Vein endothelial cell (primary cell): ENCODE measurements around a stretch of chr18.

- CAGE, long polyA plus RNA: no peak
Observed at GRCh38 chr18:2997695-2998688, 15.0 kb downstream of the LPIN2 start.

DNA sequence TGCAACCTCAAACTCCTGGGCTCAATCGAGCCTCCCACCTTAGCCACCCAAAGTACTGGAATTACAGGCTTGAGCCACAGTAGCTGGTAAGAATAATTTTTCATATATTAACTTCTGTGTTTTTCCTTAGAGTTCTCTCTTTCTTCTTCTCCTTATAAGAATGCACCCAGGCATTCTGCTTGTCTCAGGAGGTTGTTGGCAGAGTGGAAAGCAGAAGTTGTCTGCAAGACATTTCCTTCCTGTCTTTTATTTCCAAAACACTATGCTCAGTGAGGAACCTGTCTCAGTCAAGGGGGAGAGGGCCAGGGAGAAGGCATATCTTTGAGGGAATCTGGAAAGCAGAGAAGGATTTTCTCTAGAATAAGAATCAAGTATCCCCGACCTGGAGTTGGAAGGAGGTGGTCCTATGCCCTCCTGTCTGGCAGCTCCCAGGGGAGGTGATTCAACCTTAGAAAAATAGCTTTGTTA lies 3.6 kb upstream of the LPIN2 start:
- CAGE, long polyA plus RNA: no peak

- CAGE, long polyA plus RNA: no peak
Observed at GRCh38 chr18:3051560-3052011, 38.6 kb upstream of the LPIN2 start.

GRCh38 chr18:3052045-3052521 lies 39.1 kb upstream of the LPIN2 start:
- CAGE, long polyA plus RNA: no peak

GRCh38 chr18:3210196-3210827 lies 9.5 kb downstream of the MYOM1 start:
- CAGE, long polyA plus RNA: no peak

GRCh38 chr18:3253177-3253581 lies 5.6 kb downstream of the MYL12A start:
- CAGE, long polyA plus RNA: no peak

- CAGE, long polyA plus RNA: no peak
Observed at GRCh38 chr18:3258091-3258907, 3.6 kb upstream of the MYL12B start.

DNA sequence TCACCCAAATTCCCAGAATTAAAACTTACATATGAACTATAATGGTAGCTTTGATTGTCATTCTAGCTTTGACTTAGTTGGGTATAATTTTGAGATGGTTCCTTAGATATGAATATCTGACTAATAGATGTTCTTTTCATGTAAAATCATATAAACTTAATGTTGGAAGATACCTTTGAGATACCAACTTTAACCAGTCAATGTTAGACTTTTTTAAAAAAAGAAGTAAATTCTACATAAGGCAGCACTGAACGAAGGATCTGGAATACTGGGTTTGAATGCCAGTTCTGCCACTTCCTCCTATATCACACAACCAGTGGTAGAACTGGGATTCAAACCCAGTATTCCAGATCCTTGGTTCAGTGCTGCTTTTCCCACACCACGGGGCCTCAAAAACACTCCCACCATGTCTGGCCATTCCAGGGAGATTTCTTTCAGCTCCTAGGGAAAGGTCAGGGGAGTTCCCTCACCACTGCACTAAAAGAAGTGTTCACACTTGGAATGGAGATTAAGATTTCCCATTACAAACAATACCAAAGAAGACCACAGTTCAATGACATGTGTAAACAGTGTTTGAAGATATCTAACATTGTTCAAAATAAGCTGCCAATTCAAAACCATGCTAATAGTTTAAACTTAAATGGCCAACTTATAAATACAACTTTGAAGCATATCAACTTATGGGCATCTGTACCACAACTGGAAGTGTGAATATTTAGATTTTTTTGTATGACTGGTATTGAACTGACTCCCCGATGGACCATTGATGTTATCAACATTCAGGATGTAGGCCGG lies 14.2 kb downstream of the MYL12B start:
- CAGE, long polyA plus RNA: no peak

- CAGE, long polyA plus RNA: no peak
Observed at GRCh38 chr18:3283413-3283884, 21.5 kb downstream of the MYL12B start.

- CAGE, long polyA plus RNA: no peak
Observed at GRCh38 chr18:3305125-3305889, 43.4 kb downstream of the MYL12B start.

GRCh38 chr18:3458461-3459350 lies 8.7 kb downstream of the TGIF1 start:
- CAGE, long polyA plus RNA: no peak

GRCh38 chr18:3498553-3499623 lies 48.9 kb downstream of the TGIF1 start:
- CAGE, long polyA plus RNA: no peak

DNA sequence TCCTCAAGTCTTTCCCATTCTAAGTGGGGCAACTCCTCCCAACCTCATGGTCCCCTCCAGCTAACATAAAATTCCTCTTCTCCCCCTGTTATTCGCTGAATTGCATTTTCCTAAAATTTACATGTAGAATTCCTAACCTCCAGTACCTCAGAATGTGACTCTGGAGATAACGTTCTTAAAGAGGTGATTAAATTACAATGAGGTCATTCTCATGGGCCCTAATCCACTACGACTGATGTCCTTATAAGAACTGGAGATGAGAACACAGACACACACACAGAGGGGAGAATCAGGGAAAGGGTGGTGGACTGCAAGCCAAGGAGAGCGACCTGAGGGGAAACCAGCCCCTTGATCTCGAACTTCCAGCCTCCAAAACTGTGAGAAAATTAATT lies 70.3 kb downstream of the TGIF1 start:
- CAGE, long polyA plus RNA: no peak

DNA sequence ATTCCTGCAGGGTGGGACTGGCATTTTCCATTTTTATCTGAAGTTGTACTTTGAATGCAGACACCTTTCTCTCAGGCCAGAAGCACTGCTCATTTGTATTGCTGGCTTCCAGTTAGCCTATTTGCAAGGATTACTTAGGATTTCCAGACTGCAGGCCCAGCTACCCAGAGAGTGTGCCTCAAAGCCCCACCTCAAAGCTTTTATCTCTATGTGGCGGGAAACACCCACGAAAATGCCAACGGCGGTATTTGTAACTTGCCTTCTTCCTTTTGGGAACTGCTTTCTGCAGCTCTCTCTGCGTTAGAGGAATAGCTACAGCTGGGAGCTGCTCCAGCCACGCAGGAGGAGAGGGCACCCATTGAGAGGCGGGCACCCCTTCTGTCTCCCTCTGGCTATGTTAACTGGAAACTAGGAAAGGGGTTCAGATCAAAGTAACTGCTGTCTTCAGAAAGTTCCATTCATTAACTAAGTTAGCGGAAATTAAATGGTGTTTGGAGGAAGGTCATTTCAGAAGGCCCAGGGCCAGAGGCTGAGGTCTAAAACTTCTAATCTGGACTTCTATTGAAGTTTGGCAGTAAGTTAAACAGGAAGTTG lies 144.9 kb downstream of the TGIF1 start:
- CAGE, long polyA plus RNA: no peak

DNA sequence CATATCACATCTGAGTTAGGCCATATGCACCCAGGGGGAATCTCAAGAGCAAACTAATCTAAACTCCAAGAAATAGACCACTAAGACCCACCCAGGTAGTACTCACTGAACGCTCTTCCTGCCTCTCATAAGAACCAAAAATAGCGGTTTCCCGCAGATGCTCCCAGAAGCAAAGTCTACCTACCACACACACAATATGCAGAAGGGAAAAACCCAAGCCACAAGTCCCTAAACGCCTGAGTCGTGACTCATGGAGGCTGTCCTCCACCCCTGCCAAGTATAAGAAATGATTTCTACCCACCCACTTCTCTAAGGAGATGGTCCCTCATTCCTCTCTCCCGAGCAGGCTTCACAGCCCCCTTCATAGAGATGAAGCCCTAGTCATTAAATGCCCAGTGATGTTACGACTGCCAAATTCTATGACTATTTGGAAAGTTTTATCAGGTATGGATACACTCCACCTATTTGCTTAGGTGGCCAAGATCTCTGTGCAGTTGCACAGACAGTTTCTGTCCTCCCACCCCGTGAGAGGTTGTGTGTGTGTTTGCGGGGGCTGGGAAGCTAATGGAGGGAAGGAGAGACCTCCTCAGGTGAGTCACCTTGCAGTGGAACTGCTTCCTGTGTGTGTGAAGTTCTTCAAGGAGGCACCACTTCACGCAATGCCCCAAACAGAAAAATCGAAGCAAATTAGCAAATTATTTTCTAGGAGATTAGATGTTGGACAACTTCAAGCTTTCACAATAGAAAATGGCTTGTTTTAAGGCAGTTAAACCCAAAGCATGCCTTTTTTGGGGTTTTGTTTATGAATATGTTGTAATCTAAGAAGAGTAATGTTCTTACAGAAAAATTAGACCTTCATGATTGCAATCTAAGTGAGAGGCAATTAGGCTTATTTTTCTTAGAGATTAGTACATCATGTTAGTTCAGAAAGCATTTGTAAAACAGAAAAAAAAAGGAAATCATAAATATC lies 175.1 kb downstream of the TGIF1 start:
- CAGE, long polyA plus RNA: no peak

DNA sequence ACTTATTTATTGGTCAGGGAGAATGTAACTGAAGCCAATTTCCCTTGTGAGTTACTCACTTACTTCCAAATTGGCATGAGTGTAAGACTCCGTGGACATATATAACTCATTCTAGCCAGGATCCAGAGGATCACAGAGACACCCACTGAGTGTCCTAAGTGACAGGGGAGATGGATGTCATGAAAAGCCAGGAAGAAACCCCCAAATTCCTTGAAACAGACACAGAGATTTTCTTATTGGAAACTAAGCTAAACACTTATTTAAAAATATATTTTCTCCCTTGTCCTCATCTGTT lies 345.0 kb downstream of the TGIF1 start:
- CAGE, long polyA plus RNA: no peak

DNA sequence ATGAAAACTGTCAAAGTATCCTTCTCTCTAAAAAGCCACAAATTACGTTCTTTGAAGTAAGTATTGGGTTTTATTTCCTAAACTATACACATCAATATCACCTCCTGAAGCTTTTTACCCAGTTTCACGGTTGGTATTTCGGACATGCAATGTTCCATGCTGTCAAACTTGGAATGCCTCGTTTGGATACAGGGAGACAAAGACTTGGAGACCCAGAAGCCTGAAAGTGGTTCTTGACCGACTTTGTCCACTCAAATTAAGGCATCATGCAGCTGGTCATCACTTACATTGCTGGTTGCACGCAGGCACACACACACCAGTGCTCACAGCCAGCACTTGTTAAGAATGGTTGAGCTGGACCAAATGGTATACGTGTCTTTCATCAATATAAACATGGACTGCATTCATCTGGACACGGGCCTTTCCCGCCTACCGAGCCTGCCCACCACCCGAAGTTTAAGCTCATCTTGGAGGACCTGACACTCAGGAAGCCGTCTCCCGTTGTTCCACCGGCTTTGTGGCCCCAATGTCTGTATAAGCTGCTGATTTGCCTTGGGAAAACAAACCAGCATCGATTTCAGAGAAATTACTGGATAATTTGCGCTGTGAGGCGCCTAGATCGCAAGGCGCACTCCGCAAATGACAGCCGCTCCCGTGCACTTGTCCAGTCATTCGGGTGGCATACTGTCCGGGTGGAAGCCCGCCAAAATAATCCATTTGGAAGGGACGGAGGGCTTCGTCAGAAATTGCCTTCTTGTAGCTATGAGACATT lies 40.0 kb upstream of the AKAIN1 start:
- CAGE, long polyA plus RNA: no peak

DNA sequence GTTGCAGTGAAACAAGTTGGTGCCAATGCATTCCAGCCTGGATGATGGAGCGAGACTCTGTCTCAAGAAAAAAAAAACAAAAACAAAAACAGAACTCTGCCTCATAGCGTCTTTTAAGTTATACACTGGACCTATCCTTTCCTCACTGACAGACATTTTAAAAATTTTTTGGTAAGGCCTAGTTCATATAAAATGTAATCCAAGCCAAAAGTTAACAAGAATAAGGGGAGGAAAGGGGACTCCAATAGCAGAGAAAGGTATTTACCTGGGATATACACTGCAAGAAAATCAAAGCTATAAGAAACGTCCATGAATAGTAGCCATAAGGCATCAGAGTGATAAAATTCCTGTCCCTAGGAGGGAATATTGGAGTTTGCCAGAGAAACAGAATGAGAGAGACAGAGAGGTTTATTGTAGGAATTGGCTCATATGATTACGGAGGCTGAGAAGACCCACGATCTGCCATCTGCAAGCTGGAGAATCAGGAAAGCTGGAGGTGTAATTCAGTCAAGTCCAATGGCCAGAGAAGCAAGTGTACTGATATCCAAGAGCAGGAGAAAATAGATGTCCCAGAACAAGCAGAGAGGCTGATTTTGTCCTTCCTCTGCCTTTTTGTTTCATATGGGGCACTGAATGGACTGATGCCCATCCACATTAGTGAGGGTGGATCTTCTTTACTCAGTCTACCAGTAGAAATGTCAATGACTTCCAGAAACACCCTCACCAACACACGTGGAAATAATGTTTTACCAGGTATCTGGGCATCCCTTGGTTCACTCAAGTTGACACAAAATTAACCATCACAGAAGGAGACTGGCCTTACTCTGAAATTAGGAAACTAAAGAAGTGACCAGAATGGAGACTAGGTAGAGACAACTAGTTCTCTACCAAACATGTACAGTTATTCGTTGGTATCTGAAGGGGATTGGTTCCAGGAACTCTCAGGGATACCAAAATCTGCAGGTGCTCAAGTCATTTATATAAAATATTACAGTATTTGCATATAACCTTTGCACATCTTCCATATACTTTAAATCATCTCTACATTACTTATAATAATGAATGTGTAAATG lies 47.1 kb upstream of the AKAIN1 start:
- CAGE, long polyA plus RNA: no peak

DNA sequence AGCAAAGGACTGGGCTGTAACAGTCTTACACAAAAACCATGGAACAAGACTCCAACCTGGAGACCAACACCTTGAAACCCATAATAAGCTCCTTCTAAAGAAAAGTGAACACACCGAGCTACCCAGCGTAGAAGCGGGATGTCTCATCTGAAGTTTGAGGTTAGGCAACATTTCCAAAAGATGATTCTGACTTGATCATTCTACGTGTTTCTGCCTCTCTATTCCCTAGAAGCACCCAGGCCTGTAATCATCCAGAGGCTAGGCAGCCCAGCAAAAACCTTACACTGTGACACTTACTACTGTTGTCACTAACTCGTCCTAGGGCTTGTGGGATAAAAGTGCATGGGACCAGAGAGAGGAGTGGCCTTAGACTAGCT lies 1.5 kb downstream of the ZBTB14 start:
- CAGE, long polyA plus RNA: no peak

DNA sequence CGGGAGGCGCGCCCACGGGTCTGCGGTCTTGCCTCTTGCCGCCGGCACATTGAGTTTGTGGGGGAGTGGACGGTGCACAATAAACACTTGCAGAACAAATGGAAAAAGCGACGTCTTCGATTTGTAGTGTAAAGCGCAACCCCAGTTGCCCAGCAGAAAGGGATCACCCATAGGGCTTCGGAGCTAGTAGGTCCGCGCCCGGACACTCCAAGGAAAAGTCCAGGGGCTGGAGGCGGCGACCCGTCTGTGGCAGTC lies 976 bp upstream of the ZBTB14 start:
- CAGE, long polyA plus RNA: no peak